GM06990 (cell line): ENCODE results near the genes PBDC1, POF1B and KLHL4.

GRCh38 chrX:74099562-74100457 lies 204.2 kb upstream of the ZCCHC13 start:
- RRBS, result no CpG with 5 or more reads among the region's 15 CpGs

- RRBS, result no CpG with 5 or more reads among the region's 5 CpGs
Measured at GRCh38 chrX:74209692-74210484, 94.1 kb upstream of the ZCCHC13 start.

- RRBS, result no CpG with 5 or more reads among the region's 4 CpGs
Measured at GRCh38 chrX:74248899-74249521, 55.0 kb upstream of the ZCCHC13 start.

DNA sequence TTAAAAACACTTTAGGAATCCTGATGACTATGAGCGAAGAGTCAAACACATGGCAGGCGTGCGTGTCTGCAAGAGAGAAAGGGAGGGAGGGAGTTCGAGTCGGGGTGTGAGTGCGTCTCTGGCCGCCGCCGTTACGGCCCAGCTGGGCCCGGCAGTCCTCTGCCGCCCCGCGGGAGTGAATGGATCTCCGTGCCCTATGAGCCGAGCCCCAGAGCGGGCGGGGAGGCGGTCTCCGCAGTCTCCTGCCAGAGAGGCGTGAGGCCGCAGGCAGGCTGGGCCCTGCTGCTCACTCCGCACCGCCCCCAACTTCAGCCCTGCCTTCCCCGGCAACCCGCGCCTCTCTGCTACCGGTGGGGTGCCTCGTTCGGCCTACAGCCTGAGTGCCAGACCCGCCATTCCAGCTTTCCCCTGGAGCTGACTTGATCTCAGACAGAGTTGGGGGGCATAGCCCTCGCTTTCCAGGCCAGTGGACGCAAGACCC lies 1.3 kb downstream of the SLC16A2 start:
- RRBS, result no CpG with 5 or more reads among the region's 33 CpGs

DNA sequence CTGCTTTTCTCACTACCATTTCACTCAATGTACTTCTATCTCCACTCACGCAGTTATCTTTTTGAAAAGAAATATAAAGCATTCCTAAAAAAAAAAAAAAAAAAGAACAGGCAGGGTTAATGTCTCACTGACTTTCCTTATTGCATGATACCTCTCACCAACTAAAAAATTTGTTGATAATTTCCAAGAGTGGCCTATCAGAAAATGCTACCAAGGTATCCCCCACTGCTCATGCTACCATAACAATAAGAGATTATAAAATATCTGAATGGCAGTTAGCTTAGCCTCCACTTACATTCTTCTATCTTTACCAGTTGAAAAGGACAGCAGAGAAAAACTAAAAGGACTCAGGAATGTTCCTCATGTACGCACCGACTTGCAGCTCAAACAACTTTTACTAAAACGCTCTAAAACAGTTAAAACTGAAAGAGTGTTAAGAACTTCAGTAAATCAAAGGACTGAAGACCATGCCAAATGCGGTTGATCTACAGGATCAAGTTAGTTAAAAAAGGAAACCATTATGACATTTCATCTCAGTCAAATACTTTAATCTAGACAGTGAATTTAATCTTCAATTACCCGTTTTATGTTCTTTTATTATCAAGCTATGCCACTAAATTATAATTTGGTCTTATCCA lies 6.0 kb downstream of the RLIM start:
- RRBS, result no CpG with 5 or more reads among the region's 6 CpGs

GRCh38 chrX:75004640-75005023 lies 79.4 kb upstream of the NEXMIF start:
- RRBS, result no CpG with 5 or more reads among the region's 2 CpGs

- RRBS, result 8% methylated on average over 2 of the region's 58 CpGs
Measured at GRCh38 chrX:75746793-75747474, 38.1 kb downstream of the MAGEE2 start.

DNA sequence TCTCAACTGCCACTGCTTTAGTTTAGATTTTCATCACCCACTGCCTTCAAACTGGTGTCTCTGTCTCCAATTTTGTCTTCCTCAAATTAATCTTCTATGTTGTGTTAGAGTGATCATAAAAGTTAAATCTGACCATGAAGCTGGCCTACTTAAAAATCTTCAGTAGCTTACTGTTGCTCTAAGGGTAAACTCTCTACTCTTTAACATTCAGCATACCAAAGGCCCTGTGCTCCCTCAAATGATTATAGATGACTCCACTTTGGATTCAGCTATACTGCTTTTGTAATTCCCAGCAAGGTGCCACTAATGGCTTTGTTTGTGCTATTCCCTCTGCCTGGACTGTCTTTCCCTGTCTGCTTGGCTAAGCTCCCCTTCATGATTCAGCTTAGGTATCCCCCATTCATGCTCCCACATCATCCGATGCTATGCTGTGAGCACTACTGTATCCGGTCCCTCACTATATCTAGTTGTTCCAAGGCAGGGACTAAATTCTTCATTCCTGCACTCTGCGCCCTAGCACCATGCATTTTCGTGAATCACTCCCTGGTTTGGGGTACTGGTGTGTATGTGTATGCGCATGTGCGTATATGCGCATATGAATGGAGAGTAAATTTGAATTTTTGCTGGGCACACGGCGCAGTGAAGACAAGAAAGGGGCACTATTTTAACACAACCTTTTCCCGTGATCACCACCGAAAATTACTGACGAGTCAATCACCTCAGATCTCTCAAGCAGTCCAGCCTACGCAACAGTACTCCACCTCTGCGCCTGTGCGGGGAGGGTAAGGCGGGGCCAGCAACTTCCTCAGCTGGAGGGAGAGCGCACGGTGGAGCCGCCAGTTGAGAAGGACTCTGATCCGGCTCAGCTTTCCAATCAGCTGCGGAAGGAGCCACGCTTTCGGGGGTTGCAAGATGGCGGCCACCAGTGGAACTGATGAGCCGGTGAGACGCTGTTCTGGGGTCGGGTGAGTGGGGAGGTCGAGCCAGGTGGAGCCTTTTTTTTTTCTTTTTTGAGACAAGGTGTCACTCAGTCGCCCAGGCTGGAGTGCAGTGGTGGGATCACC lies at the start of gene PBDC1:
Gene PBDC1, plus strand, starts transcription at position 836 of the 1,064 bp plus-strand sequence.
- RRBS, result 32% methylated on average over 4 of the region's 29 CpGs

- RRBS, result no CpG with 5 or more reads among the region's 3 CpGs
Measured at GRCh38 chrX:77911501-77911700, 908 bp downstream of the ATP7A start.

- RRBS, result no CpG with 5 or more reads among the region's 10 CpGs
Measured at GRCh38 chrX:77962457-77962929, 6.9 kb downstream of the PGAM4 start.

DNA sequence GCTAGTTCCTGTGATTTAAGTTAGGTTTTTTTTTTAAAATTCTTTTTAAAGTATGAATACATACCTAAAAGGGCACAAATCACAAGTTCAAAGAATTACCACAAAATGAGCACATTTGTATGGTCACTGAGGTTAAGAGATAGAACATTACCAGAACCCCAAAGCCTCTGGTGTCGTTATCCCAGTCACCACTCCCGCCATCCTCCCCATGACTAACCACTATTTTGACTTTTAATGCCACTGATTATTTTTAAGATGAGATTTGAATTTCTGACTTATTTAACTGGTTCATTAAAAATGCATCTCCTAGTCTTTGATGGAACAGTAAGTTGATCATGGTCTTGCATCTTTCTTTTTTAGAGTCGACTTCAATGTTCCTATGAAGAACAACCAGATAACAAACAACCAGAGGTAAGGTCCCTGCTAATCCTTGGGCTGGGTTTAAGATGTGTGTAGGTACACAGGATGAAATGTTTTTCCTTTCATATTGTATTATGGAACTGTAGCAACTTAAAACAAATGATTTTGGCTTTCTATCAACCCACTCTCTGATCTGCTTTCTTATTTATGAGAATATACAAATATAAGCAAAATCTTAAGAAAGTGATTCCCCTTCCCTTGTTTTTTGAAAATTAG lies 5.6 kb downstream of the PGK1 start:
- RRBS, result no CpG with 5 or more reads among the region's 3 CpGs

GRCh38 chrX:78132957-78134074 lies 6.1 kb downstream of the TAF9B start:
- RRBS, result no CpG with 5 or more reads among the region's 5 CpGs

DNA sequence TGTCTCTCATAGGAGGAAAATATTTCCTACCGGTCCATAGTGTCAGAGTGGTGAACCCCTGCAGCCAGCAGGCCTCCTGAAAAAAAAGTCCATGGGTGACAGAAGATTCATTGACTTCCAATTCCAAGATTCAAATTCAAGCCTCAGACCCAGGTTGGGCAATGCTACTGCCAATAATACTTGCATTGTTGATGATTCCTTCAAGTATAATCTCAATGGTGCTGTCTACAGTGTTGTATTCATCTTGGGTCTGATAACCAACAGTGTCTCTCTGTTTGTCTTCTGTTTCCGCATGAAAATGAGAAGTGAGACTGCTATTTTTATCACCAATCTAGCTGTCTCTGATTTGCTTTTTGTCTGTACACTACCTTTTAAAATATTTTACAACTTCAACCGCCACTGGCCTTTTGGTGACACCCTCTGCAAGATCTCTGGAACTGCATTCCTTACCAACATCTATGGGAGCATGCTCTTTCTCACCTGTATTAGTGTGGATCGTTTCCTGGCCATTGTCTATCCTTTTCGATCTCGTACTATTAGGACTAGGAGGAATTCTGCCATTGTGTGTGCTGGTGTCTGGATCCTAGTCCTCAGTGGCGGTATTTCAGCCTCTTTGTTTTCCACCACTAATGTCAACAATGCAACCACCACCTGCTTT lies 7.4 kb downstream of the LPAR4 start:
- RRBS, result no CpG with 5 or more reads among the region's 7 CpGs

GRCh38 chrX:80335007-80335783 lies 85.1 kb upstream of the TENT5D start:
- RRBS, result 51% methylated on average over 10 of the region's 37 CpGs

DNA sequence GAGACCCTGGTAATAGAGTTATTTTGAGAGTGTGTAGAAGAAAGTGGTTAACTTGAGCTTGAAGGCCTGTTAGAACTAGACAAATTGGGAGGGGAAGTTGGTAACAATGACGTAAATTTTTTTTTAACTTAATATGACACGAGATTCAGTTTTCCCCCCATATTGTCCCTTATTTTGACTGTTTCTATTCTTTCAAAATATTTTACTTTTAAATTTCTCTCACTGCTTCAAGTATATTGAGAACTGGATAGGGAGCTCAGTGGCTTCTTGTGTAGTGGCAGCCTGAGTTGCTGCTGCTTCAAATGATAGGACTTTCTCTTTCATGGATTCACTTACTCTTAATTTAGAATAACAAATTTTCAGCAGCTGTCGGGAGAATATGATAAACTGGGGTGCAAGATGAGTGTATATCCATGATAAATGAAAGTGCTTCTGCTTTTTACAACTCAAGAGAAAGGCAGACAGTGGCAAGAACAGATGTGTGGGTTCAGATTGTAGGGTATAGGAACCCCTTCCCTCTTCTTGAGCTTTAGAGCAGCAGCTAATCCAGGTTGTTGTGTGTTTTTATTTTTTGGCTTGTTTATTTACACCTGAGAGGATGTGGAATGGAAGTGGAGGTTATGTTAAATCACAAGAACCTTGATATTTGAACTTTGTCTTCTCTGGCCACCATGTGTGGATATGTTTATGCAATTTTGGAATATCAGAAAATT lies 981 bp downstream of the SH3BGRL start:
- RRBS, result no CpG with 5 or more reads among the region's 3 CpGs

DNA sequence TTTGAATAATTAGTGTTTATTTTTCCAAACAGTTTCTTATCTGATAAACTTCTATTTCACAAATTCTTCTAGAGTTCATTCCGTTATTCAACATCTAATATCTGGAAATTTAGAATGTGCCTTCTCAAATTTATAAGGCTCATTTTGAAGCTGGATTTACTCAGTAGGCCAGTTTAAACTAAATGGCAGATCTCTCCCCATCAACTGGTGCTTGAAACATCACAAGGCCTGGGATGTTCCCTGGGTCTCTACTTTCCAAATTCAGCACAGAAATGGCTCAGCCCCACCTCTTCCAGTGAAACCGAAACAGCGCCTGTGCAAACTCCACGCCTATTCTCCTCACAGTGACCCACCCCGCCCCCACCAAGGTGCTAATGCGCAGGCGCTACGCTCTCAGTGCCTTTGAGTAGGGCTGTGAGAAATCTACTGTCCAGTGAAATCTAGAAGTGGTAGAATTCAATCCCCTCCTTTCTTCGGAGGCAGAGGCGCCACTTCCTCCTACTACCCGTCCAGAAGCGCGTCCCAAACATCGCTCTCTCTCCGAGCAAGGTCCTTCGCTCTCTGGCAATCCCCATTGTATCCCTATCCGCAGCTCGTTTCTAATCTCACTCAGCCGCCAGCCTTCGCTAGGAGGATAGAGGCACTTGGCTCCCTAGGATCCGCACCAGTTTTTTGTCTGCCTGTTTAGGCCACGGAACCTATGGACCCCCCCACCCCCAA lies 557 bp downstream of the HDX start:
- RRBS, result no CpG with 5 or more reads among the region's 22 CpGs

DNA sequence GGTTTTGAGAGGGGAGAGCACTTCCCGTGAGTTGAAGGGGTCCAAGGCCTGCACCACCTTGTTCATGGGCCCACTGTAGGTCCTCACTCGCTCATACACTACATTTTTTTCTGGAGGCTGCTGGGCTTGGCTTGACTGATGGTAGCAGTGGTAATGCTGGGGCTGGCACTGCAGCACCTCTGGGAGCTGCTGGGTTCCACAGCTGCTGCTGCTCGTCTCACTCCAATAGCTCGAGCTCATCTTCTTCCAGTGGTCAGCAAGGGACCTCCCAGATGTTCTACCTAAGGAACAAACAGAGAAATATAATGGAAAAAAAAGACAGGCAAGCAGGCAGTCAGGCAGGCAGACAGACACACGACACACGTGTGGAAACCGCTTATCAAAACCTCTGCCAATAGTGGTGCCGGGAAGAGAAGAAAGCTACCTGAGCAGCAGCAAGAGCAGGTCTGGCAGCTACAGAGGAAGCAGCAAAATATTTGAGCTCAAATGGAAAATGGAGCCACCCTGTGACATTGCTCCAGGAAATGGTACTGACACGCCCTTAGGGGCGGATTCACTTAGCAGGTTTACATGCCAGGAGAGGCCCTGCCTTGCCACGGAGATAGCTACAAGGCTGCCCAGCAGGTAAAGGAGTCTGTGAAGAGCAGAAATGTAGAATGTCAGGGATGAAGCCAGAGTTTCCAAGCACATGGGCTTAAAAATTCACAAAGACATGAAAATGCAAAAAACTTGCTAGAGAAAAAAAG lies at the start of gene POF1B:
Gene POF1B, minus strand, starts transcription at position 451 of the 746 bp plus-strand sequence.
- RRBS, result no CpG with 5 or more reads among the region's 11 CpGs

GRCh38 chrX:86046266-86046630 lies 1.1 kb downstream of the CHM start:
- RRBS, result no CpG with 5 or more reads among the region's 3 CpGs

DNA sequence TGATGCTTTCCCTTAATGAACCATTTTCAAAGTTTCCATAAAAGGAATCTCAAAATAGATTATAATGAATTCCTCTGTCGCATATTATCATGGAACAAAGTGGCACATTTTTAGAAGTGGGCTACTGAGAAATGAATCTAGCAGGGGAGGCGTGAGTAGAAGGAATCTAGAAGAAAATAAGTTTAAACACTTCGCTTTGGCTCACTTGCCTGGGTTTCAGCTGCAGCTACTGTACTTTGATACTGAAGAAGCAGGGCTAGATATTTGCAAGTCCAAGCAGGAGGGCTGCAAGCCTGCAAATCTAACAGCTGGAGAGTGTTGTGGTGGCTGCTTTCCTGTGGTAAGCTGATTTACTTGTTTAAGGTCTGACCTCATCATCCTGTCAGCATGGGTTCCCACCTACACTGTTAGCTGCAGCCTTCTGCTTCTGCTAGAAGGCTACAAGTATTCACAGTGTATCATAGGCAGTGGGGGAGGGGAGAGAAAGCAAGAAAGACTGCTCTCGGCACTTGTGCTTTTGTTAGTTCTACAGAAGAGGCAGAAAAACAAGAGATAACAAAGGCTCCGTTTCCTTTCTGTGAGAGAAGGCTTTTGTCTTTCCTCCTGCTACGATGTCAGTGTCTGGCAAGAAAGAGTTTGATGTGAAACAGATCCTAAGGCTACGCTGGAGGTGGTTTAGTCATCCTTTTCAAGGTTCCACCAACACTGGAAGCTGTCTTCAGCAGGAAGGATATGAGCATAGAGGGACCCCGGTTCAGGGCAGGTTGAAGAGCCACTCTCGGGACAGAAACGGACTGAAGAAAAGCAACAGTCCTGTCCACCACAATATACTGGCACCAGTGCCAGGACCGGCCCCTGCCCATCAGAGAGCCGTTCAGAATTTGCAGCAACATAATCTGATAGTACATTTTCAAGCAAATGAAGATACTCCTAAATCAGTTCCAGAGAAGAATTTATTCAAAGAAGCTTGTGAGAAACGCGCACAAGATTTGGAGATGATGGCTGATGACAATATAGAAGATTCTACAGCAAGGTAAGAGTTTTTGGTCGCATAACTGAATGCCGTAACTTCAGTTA lies at the start of gene KLHL4:
Gene KLHL4, plus strand, starts transcription at position 520 of the 1,077 bp plus-strand sequence.
- RRBS, result 26% methylated on average over 3 of the region's 16 CpGs